Smooth muscle cell (in vitro differentiated cells): Measurements from ENCODE around the gene ADTRP.

GRCh38 chr6:11214204-11215370, 17.9 kb downstream of the NEDD9 start:
- RAMPAGE, long total RNA, result no peak

GRCh38 chr6:11217286-11217980, 15.0 kb downstream of the NEDD9 start:
- RAMPAGE, long total RNA, result no peak

GRCh38 chr6:11219466-11219998, 12.9 kb downstream of the NEDD9 start:
- RAMPAGE, long total RNA, result no peak

DNA sequence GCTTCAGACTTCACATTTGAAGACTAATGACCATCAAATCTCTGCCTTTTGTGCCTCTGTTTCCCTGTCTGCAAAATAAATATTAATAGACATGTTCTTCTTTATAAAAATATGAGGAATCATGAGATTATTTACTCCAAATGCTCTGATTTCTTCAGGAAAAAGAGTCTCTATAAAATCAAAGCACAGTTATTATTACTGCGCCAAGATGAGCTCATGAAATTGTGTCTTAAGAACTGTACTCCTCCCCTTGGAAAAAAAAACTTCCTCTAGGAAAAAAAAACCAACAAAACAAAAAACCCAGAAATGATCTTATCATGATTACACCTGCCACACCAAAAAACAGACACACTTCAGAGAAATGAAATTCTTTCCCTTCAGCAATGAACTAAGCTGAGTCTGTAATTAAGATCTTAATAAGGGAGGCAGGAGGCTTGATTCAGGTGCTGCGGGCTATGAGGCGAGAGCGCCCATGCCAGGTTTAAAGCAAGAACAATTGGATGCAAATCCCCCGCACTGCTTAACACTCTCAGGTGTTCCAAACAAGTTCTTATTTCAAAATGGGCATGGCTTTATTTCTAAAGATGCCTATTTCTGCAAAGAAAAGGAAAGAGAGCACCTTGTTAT, 9.1 kb downstream of the NEDD9 start:
- RAMPAGE, long total RNA, result no peak

GRCh38 chr6:11398919-11399385, 138.6 kb upstream of the TMEM170B start:
- RAMPAGE, long total RNA, result no peak

DNA sequence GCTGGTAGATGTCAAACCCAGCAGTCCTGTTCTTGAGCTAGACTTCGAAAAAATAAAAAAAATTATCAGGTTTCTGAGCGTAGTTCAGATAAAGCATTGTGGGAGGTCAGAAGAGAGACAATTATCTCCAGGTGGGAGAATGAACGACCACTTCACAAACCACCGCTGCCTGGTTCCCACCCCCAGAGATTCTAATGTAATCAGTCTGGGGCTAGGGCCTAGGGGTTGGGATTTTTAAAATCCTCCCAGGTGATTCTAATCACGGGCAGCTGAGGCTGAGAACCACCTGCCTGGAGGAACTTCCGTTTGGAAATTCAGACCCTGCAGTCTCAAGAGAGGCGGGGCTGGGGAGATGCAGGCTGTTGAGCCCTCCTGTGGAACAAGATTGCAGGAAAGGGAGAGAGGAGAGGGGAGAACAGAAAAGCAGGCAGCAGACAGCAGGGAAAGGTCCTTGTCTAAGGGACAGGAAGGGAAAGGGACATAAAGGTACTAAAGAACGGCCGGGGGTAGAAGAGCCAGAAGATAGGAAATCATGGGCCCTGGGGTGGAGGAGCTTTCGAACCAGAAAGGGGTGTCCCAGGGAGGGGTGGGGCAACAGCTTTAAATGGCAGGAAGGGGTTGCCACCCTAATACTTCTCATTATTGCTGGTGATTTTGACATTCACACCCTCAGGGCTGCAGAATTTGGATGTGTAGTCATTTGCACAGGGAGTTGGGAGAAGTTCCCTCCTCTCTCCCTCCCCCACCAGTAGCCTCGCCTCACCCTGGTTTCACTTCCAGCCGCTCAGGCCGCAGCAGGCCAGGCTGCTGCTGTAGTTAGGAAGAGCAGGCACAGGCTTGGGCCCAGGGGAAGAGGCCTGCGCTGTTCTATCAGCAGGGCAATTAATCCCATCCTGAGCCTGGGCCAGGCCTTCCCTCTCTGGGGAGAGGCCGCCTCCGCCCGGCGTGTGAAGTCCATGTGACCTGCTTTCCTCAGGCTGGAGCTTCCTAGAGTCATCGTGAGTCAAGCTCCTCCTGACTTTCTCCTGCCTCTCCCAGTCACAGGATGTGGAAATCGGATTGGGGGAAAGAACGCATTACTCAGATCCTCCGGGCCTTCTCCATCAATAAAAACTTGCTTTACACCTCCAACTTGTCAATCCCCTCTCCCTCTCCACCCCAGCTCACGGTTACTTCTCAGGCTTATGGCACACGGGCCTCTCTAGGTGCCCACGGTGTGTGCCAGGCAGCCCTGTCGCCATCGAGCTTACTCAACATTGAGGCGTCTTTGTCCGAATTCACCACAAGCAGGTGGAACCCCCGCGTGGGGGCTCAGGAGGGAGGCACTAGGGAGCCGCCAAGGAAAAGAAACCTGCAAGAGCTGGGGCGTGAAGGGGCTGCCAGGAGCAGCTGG, 8.1 kb downstream of the ADTRP start:
- RAMPAGE, long total RNA, result start-site peak on the plus strand centred at position 1,173 of the sequence, 77 bp wide, 18 and 7 reads in 2 replicates

- RAMPAGE, long total RNA, result no peak
Measured at GRCh38 chr6:11778468-11779051, at the start of gene ADTRP. Gene ADTRP, minus strand, starts transcription at chr6:11778803.

DNA sequence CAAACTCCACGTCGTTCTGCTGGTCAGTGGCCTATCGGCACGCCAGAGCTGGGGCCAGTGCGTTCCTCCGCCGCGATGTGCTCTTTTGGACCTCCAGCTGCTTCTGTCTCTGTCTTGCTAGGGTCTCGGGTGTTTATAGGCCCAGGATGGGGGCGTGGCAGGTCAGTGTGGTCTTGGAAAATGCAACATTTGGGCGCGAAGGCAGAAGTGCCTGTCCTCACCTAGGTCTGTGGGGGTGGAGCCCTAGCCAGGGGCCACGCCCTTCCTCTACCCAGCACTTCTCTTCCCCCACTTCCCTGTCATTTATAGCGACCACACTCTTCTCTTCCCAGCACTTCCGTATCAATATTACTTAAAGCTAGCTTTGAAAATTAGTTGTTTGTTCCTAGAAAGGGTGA, 53.2 kb upstream of the ADTRP start:
- RAMPAGE, long total RNA, result no peak

DNA sequence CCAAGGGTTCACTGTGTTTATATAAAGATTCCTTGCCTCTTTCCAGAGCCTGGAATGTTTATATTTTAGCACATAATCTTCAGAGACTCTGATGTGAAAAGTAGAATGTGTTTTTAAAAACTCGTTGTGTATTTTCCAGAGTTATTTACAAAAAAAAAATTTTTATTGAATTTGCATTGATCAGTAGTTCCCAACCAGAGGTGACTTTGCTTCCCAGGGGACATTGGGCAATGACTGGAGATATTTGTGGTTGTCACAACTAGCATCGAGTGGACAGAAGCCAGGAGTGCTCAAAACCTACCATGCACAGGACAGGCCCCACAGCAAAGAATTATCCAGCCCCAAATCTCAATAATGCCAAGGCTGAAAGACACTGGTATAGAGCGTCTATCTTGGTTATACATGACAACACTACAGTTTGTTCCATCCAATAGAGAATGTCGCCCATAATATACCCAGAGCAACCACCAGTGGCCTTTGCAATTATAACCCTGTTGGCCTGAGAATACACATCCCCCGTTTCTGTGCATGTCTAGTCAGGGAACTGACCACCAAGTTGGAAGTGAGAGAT, 75.8 kb upstream of the ADTRP start:
- RAMPAGE, long total RNA, result no peak

DNA sequence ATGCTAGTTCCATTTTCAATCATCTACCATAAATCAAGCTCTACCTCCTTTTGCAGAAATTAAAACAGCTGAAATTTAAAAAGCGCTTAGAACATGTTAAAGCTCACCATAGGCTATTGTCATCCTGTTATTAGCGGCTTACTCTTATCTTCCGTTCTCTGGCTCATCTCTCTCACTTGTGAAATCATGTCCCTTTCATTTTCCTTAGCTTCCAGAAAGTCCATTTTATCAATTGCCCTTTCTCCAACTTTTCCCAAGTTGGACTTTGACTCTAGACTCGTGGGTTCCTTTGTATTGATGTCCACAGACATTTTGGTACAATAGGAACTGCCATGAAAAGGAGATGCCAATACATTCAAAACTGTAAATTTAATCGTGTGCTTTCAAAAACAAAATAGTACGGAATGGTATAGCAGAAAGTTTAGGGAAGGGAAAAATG, 10.5 kb upstream of the HIVEP1 start:
- RAMPAGE, long total RNA, result no peak

GRCh38 chr6:12010131-12010570, 2.0 kb upstream of the HIVEP1 start:
- RAMPAGE, long total RNA, result no peak

DNA sequence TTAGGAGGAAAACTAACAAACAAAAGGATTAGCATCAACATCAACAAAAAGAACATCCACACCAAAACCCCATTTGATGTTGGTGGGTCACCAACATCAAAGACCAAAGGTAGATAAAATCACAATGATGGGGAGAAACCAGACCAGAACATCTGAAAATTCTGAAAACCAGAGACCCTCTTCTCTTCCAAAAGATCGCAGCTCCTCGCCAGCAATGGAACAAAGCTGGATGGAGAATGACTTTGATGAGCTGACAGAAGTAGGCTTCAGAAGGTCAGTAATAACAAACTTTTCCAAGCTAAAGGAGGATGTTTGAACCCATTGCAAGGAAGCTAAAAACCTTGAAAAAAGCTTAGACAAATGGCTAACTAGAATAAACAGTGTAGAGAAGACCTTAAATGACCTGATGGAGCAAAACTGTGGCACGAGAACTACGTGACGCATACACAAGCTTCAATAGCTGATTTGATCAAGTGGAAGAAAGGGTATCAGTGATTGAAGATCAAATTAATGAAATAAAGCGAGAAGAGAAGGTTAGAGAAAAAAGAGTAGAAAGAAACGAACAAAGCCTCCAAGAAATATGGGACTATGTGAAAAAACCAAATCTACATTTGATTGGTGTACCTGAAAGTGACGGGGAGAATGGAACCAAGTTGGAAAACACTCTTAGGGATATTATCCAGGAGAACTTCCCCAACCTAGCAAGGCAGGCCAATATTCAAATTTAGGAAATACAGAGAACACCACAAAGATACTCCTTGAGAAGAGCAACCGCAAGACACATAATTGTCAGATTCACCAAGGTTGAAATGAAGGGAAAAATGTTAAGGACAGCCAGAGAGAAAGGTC, 128.4 kb downstream of the HIVEP1 start:
- RAMPAGE, long total RNA, result no peak

DNA sequence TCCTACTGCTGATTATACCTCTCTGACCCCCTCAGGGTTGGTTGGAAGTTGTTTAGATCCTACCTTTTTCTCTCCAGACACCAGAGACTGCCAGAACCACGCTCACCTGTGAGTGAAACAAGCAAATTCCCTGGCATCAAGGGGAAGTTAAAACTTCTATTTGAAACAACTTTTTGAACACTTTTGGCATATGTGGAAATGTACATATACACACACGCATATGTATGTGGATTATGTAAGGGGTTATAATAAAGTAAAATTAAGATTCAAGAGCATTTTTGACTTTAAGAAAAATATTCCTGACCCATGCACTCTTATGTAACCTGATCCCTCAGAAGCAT, 40.4 kb upstream of the EDN1 start:
- RAMPAGE, long total RNA, result no peak

GRCh38 chr6:12288249-12288624, 1.9 kb upstream of the EDN1 start:
- RAMPAGE, long total RNA, result no peak

GRCh38 chr6:12291277-12291520, 1.0 kb downstream of the EDN1 start:
- RAMPAGE, long total RNA, result no peak

DNA sequence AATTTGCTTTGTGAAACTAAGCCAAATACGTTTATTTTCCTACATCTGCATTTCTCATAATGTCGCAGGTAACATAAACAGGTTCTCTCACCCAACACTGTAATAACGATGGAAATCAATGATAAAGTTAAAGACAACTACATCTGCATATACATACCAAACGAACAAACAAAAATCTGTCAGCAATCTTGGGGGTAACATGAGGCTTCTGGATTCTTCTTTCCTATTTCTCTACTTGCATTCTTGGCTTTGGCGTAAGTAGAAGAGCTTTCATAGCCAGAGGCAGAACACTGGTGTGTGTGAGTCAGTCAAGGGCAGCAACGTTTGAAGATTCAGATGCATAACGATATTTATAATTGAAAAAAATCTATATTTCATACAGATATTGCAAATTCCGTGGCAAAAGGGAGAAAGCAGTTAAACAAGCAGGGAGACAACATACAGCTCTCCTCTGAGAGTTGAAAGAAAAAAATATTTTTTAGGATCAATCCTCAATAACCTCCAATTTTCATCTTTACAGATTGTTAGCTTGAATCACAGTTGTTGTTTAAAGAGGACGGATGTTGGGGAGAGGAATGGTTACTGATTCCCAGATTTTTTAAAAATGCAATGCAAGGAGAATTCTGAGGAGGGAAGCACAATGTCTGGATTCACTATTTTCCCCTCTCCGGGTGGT, 195.3 kb downstream of the EDN1 start:
- RAMPAGE, long total RNA, result no peak

DNA sequence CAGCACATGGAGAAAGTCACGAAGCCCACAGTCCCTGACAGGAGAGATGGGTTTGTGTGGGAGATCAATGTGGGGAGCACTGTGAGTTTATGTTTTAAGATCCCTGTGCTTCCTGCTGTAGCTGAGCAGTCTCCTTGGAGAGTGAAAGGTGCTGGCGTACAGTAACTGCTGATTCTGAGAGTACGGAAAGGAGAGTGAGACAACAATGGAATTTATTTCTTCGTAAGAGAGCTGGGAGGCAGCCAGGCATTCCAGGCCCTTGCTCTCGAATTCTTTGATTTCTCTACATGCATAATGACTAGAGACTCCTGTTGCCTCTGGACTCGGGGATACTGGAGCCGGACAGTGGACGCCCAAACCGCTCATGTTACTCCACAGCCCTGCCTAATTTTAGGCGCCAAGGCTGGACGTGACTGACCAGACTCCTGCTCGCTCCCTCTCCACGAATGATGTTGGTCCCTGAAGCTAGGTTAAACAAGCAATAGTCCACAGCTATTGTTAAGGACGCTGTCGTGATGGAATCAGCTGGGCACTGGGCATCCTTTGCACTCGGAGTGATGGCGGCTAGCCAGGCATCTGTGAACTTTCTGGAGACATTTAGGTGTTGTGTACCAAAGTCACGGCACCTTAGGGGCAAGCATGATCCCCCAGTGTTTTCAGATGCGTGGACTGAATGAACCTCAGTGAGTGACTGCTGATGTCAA, 130.9 kb upstream of the PHACTR1 start:
- RAMPAGE, long total RNA, result no peak

DNA sequence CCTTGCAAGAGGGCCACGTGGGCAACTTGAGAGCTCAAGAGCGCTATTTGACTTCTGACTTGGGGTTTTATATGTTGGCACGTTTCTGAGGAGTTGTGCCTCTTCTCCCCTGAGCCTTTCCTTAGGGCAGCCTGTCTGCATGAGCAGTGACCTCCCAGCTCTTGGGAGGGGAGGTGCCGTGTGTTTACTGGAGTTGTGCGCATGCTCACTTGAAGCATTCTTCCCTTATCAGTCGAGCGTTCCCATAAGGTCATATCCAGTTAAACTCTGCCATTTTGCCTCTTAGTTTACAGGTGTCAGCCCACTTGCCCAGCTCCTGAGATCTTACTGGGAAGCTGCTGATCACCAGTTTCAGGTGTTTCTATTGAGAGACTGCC, 122.4 kb upstream of the PHACTR1 start:
- RAMPAGE, long total RNA, result no peak

- RAMPAGE, long total RNA, result no peak
Measured at GRCh38 chr6:13260704-13261341, 67.5 kb downstream of the TBC1D7 start.

- RAMPAGE, long total RNA, result no peak
Measured at GRCh38 chr6:13381430-13381837, 53.1 kb upstream of the TBC1D7 start.